Placental pericyte (primary cell): ENCODE data around the genes WLS and LRRC53.

DNA sequence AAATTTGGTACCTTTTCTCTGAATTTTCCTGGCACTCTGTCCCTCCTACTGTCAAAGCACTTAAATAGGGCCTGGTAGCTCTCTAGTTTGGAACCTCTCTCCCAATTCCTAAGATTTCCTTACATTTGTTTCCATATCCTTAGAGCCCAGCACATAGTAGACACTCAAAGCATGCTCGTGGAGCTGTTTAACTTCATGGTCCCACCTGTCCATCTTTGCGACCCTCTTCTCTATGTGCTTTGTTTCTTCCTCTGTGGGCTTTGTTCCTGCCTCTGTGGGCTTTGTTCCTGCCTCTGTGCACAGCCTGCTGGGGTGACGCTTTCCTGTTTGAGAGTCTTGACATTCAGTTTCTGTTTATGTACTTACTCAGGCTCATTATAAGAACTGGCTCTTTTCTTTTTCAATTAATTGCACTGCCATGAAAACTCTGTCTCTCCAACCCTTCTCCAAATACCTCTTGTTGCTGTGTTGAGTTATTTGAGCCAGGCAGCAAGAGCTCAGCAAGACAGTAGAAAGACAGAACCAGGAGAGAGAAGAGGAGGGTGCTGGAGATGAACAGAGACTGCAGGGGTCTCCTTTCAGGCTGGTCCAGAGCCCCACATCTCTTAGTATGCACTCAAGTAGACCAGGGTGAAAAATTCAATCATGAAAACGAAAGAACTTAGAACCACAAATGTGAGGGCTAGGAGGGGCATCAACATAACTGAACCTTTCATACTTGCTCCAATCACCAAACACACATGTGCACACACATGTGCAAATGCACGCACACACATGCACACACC, 88.4 kb upstream of the SGIP1 start:
- CAGE, long polyA plus RNA, result no peak

DNA sequence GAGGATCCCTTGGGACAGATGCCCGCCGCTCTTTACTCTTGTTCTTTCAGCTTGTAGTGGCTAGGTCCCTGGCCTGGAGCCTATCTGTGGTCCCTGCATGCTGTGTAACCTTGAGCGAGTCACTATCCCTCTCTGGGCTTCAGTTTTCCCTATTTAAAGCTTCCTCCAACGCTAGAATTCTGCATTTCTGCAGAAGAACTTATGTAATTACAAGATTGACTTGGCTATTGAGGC, 769 bp downstream of the MIER1 start:
- CAGE, long polyA plus RNA, result no peak

GRCh38 chr1:66948700-66949076, 23.9 kb downstream of the MIER1 start:
- CAGE, long polyA plus RNA, result no peak

GRCh38 chr1:67430984-67431379, 780 bp upstream of the SERBP1 start:
- CAGE, long polyA plus RNA, result no peak

DNA sequence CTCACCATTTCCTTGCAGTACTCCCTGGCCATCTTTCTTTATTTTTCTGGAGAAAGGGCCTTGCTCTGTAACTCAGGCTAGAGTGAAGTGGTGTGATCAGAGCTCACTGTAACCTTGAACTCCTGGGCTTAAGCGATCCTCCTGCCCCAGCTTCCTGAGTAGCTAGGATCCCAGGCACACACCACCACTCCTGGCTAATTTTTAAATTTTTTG, 94.8 kb upstream of the SERBP1 start:
- CAGE, long polyA plus RNA, result no peak

DNA sequence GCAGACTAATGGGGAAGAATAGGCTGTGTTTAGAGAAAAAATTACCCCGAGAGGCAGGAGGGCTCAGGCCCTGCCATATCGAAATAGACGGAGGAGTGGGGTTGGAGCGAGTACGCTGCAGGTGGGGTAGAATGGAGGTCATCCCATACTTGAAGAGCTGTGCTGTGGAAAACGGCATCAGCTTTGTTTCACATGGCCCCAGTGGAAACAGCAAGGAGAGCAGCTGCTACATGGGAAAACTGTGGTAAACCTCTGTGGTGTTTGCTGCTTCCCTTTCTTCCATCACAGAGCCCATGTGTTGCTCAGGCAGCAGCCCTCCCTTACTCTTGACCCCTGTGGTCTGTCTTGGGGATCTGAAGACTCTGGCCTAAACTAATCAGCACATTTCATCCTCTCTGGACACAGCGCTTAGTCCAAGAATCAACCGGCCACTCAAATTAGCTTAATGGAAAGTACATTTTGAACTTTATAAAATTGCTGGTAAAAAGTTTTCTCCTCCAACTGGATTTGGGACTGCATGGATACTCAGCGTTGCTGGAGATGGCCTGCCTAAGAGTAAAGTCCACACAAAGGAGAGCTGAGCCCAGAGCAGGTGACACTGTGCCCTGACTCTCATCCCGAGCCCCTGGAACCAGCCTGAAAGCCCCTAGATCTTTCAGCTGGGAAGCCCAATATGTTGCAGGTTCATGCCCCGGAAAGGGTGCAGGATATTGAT, 127.2 kb upstream of the GADD45A start:
- CAGE, long polyA plus RNA, result no peak

- CAGE, long polyA plus RNA, result no peak
Observed at GRCh38 chr1:67572234-67573384, 112.4 kb upstream of the GADD45A start.

- CAGE, long polyA plus RNA, result no peak
Observed at GRCh38 chr1:67687595-67688698, 2.9 kb downstream of the GADD45A start.

GRCh38 chr1:67688822-67689792, 4.1 kb downstream of the GADD45A start:
- CAGE, long polyA plus RNA, result no peak

DNA sequence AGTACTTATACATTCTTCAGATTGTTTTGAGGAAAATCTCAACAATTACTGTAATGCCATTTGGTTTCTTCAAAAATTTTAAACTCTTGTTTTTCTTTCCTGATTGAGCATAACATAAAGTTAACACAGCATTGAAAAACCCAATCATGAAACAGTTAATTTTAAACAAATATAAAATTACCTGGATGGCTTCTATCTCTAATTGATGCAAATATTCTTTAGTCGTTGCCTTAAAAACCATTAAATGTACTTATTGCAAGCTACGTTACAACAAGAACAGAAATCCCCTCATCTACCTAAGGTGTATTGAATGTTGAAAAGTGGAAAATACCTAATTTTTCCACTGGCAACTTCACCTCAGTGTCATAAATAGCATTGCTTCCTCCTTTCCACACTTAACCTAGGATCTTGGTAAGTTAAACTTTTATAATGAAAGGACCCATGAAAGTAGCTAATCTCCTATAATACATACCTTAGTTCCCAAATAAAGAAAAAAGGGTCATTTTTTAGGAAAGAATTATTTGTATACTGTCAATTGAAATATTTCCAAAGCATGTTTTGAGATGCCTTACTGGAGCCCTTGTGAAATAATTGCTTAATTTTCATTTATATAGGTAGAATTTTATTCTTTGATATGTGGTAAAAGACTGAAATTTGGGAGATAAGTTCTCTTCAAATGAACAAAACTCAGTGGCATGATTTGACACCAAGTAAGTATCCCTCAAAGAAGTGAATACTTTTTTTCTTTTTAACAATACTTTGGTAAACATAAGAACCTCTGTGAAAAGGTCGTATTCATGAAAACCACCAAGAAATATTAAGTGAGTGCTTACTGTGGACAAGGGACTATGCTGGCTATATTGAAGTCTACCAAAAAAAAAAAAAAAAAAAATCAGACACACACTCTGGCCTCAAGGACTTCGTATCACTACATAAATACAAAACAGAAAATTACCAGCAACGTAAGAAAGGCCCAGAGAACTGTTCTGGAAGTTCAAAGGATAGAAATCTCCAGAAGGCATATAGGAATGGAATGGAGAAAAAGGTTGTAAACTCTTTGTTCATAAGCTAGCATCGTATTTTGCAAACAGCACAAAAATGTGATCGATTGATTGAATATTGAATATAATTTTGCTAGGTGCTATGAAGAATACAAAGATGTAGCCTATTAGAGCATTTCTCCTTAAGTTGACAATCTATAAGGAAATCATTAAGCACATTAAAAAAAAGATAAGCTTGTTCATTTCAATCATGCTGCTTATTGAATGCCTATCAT, 5.7 kb downstream of the GADD45A start:
- CAGE, long polyA plus RNA, result no peak

DNA sequence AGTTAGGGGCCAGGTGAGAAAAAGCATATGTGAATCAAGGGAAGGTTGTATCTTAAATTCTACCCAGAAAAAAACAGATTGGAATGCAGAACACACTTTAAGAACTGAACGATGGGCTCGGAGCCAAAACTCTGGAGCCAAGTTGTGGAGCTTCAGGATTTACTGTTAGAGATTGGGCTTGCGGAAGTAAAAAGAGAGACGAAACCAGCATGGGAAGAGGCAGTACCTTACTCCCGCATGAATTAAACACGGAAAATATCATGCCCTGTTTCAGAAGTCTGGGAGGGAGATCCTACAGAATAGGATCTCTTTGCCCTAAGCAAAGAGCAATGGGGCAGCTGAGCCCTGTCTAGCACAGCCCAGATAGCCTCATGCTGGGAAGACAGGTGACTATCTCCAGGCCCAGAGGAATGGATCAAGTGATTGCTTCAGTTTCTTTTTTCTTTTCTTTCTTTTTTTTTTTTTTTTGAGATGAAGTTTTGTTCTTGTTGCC, 21.2 kb downstream of the GADD45A start:
- CAGE, long polyA plus RNA, result no peak

DNA sequence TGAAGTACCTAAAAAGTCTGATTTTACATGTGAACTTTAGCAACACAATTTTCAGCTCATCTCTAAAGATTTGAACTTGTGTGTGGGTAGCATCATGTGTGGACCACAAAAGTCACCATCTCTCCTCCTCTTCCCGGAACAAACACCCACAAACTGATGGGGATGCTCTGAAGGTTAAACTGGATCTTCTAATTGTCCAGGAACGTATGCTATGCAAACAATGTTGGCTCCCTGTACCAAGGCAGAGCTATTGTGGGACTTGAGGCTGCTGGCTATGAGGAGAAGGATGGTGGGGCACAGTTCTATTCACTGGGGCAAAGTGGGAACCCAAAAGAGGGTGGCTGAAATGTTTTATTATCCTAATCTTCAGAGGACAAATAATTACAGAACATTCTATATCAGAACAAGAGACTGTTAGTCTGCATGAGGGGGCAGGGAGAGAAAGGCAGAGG, 62.7 kb downstream of the GADD45A start:
- CAGE, long polyA plus RNA, result no peak

GRCh38 chr1:67791262-67792425, 41.6 kb downstream of the GNG12 start:
- CAGE, long polyA plus RNA, result no peak

DNA sequence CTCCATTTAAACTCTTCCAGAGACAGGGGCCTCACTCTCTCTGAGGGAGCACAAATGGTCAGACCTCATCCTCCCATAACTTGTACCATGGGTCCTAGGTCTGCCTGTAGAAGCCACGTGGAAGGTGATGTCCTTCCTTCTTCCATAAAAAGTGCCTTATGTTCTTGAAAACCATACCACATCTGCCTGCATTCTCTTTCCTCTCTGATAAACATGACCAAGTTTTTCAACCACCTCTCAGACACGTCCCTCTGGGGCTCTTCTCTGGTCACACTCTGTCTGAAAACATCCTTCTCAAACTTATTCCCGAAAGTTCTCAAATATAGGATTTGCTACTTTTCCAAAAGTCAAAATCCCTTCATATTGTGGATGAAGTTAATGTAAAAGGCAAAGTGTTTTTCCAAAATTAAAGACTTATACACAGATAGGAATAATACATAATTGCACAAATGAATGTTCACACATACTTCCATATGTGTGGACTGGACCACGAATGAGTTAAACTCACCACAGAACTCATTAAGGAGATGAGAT, 72.8 kb downstream of the WLS start:
- CAGE, long polyA plus RNA, result no peak

GRCh38 chr1:68177846-68178399, 54.4 kb downstream of the WLS start:
- CAGE, long polyA plus RNA, result no peak

GRCh38 chr1:68232140-68233297, at the start of gene WLS:
Gene WLS, minus strand, starts transcription at chr1:68232523.
- CAGE, long polyA plus RNA, result no peak

DNA sequence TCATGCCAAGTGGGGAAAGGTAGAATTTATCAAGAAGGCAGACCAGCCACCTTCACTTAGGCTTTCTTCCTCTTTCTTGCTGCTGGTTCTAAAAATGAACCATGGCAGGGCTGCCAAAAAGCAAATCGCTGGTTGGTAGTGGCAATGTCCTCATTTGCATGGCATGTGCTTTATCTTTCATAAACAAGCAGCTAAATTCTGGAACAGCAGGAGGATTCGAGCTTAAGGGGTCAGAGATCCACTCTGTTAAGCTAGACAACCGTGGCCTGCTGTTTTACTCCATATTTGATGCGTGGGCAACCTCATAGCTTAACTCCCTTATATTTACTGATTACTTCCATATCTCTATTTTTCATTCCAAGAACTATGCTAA, 91.3 kb downstream of the RPE65 start:
- CAGE, long polyA plus RNA, result no peak

- CAGE, long polyA plus RNA, result no peak
Observed at GRCh38 chr1:69054983-69055971, 512.4 kb upstream of the LRRC7 start.

GRCh38 chr1:71009745-71010529, 37.7 kb downstream of the PTGER3 start:
- CAGE, long polyA plus RNA, result no peak

GRCh38 chr1:74512423-74512885, at the start of gene LRRC53:
Gene LRRC53, minus strand, starts transcription at chr1:74512611.
- CAGE, long polyA plus RNA, result no peak